Glomerular endothelial cell (primary cell): Measurements from ENCODE around the genes ZBTB11 and ZPLD1.

GRCh38 chr3:100711658-100713033, 2.9 kb downstream of the TFG start:
- RAMPAGE, long total RNA: no peak

- RAMPAGE, long total RNA: no peak
Observed at GRCh38 chr3:101065911-101066419, 72.7 kb upstream of the ABI3BP start.

- RAMPAGE, long total RNA: no peak
Observed at GRCh38 chr3:101518377-101518921, 5.4 kb upstream of the SENP7 start.

GRCh38 chr3:101543077-101543597, 18.5 kb upstream of the TRMT10C start:
- RAMPAGE, long total RNA: no peak

- RAMPAGE, long total RNA: no peak
Observed at GRCh38 chr3:101632154-101633651, 44.2 kb downstream of the ZBTB11 start.

DNA sequence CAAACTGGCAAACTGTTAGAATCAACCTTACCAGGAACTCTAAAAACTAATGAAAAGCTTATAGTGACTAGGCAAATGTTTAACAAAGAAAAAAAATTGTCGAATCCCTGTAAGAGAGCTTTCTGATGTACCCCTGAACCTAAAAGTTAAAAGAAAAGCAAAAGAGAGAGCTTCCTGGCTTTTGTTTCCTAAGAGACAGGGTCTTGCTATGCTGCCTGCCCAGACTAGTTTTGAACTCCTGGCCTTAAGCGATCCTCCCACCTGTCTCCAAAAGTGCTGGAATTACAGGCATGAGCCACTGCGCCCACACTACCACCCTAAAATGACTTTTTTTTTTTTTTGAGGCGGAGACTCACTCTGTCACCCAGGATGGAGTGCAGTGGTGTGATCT, 23.2 kb downstream of the ZBTB11 start:
- RAMPAGE, long total RNA: no peak

DNA sequence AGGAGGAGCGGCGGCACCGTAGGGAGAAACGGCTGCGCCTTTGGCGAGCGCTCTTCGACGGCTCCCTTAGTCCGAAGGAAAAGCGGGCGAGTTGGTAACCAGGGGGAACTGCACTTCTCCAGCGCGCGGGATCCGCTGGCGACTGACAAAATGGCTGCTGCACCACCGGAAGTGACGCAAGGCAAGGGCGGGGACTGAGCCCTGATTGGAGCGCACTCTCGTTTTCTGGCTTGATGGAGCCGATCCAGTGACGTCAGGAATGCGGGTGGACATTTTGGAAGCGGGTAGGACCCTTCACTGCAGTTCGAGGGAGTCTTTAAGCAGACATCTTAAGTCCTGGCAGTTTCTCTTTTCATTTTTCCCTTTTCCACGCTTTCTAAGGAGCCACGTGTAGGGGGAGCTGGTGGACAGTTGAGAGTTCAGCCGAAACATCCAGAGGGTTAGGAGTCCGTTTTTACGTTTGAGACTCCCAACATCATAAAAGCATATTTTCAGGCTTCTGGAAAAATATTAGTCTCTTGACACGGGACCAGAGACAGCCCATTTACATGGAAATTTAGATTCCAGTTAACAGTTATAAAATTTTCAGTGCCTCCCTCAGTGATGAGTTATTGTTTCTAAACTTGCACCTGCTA, at the start of gene ZBTB11:
TSS of gene ZBTB11 (minus strand) at position 144 of the 635 bp plus-strand sequence.
- RAMPAGE, long total RNA: start-site peak on the minus strand centred at position 135 of the sequence, 84 bp wide, 58 and 148 reads in 2 replicates

DNA sequence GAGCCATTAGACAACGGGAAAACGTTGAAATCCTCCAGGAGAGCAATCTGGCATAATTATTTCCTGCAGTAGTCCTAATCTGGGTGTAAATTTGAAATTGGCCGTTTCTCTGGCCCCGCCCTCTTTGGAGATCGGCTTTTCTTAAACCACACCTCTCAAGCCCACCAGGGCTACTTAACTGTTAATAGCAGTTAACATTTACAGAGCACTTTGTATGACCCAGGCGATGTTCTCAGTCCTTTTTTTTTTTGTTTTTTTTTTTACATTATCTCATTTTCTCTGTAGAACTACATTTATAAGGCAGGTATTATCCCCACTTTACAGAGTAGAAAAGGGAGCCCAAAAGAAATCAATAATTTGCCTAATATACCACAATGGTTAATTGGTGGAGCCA, 1.2 kb downstream of the CEP97 start:
- RAMPAGE, long total RNA: no peak

- RAMPAGE, long total RNA: no peak
Observed at GRCh38 chr3:101936460-101937315, 87.4 kb downstream of the NFKBIZ start.

DNA sequence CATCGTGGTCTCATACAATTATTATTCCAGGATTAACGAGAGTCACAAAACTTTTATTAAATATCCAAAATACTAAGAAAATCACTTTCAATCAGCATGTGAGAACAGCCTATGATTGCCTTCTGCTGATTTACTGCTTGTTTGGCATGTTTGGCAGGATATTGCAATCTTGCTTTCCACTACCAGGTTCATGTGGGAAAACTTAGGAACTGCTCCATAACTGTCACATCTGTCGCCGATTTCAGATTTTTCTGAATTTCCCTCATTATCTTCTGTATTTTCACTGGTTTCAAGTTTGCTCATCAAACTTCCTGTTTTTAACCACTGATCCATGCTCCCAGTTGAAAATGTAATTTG, 93.0 kb downstream of the NFKBIZ start:
- RAMPAGE, long total RNA: no peak

GRCh38 chr3:102195179-102196018, 239.4 kb upstream of the ZPLD1 start:
- RAMPAGE, long total RNA: no peak

- RAMPAGE, long total RNA: no peak
Observed at GRCh38 chr3:102434621-102435110, at the start of gene ZPLD1. Gene ZPLD1, plus strand, starts transcription at chr3:102435015.

GRCh38 chr3:102673143-102673640, 238.4 kb downstream of the ZPLD1 start:
- RAMPAGE, long total RNA: no peak

DNA sequence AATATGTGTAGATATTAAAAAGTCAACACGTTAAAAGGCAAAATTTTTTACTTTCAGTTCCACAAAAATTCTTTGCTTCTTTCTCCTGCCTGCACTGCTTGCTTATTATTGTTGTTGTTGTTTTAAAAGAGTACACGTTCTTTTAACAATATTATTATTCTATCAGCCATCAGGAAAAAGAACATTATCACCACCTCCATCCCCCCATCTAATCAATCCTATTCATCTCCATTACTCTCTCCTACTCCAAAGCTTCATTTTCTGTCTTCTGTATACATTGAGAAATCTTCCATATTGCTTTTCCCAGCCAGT, 818.8 kb upstream of the ALCAM start:
- RAMPAGE, long total RNA: no peak

DNA sequence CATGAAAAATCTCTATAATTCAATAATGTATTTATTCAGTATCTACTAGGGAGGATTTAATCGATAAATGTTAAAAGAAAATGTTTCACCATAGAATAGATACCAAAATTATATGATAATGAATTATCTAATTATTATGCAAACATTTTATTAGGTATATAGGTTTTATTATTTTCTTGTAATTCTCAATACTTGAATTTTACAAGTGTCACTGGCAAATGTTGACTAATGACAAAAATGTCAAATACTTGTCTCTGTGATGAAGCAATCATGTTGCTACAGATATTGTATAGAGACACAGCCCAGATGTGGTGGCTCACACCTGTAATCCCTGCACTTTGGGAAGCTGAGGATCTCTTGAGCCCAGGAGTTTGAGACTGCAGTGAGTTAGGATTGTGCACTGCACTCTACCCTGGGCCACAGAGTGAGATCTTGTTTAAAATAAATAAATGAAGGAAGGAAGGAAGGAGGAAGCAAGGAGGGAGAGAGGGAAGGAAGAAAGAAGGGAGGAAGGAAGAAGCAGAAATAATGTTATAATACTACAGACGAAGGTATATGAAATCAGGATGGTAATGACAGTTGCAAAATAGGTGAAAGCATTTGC, 71.8 kb downstream of the ALCAM start:
- RAMPAGE, long total RNA: no peak

GRCh38 chr3:105547172-105547764, 180.6 kb downstream of the ALCAM start:
- RAMPAGE, long total RNA: no peak

GRCh38 chr3:105656323-105656584, 212.6 kb downstream of the CBLB start:
- RAMPAGE, long total RNA: no peak

GRCh38 chr3:105828556-105829043, 40.2 kb downstream of the CBLB start:
- RAMPAGE, long total RNA: no peak

GRCh38 chr3:105830848-105831670, 37.8 kb downstream of the CBLB start:
- RAMPAGE, long total RNA: no peak

GRCh38 chr3:105907866-105908238, 39.0 kb upstream of the CBLB start:
- RAMPAGE, long total RNA: no peak